Measurements from ENCODE around the gene SUN3.

DNA sequence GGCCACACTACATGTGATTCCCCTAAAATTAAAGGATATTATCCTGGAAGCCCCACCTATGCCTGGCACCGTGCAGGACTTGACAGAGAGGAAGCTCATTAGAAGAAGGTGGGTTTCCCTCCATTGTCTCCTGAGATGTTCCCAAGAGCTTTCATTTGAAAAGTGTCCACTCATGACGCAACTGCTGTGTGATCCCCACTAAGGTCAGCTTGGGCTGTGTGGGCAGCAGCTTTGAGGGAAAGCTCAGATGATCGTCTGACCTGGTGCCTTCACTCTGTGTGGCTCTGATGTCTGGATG, 53.5 kb downstream of the RAMP3 start:
- RRBS = no CpG with 5 or more reads among the region's 3 CpGs

DNA sequence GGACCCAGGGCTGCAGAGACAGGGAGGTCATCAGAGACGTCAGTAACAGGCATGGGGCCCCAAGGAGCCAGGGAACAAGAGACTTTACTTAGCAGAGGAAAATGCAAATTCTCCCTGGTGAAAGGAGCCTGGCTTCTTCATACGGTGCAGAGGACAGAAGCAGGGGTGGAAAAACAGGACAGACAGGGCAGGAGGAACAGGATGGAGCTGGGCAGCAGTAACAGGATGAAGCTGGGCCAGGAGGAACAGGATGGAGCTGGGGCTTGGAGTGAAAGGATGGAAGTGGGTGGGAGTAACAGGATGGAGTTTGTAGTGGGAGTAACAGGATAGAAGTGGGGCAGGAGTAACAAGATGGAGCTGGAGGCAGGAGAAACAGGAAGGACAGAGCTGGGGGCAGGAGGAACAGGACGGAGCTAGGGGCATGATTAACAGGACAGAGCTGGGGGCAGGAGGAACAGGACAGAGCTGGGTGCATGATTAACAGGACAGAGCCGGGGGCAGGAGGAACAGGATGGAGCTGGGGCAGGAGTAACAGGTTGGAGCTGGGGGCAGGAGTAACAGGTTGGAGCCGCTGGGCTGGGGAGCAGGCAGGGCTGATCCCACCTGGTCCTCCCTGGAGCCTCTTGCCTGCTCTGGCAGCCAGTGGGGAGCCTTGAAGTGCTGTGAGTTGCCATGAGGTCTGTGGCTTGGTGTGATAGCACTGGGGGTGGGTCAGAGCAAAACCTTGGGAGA, 111.1 kb downstream of the ADCY1 start:
- RRBS = no CpG with 5 or more reads among the region's 5 CpGs

DNA sequence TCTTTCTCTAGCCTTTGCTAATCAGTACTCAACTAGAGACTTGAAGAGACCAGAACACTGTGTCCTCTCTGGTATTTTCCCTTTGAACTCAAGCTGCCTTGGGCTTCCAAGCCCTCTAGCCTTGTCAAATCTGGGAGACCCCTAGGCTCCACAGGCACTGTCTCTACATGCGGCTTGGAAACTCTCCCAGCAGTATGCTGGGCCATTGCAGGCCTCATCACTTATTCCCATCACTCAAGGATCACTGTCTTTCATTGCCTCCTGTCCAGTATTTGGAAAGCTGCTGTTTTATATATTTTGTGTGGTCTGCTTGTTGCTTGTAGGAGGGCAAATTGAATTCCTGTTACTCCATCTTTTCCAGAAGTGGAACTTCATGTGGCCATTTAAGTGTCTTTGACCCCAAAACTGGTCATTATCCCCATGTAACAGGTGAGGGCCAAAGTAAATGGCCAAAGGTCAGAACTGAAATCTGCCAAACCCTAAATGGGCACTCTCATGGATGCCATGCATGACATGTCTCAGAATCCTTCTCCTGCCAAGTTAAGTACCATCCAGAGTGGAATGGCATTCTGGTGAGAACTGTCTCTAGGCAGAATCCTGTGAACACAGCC, 120.9 kb downstream of the ADCY1 start:
- RRBS = no CpG with 5 or more reads among the region's 1 CpG

GRCh38 chr7:45763775-45764307, 109.0 kb downstream of the CCDC201 start:
- RRBS = no CpG with 5 or more reads among the region's 4 CpGs

GRCh38 chr7:45889285-45890049, 1.2 kb downstream of the IGFBP1 start:
- RRBS = no CpG with 5 or more reads among the region's 11 CpGs

GRCh38 chr7:46154497-46154875, 233.4 kb upstream of the IGFBP3 start:
- RRBS = no CpG with 5 or more reads among the region's 3 CpGs

DNA sequence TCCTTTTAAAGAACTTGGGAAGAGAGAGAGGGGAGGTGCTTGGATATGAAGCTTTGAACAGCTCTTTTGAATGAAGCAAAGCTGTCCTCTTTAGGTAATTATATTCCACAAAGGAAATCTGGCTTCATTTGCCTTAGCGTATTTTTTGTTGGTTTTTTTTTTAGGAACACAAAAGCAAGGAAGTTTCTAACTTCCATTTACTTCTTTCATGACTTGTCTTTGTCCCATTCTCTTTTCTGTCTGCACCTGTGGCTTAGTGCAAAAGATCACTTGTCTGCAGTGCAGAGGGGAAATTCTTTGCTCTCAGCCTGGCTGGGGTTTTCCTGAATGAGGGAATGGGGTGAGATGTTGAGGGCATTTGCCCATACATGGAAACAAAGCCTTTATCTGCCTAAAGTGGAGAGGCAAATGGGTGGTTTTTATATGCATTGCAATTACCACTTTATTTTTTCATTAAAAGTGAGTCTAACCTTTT, 361.0 kb upstream of the IGFBP3 start:
- RRBS = no CpG with 5 or more reads among the region's 1 CpG

- RRBS = no CpG with 5 or more reads among the region's 6 CpGs
These were observed 612.4 kb downstream of the TNS3 start for GRCh38 chr7:46969570-46969932.

DNA sequence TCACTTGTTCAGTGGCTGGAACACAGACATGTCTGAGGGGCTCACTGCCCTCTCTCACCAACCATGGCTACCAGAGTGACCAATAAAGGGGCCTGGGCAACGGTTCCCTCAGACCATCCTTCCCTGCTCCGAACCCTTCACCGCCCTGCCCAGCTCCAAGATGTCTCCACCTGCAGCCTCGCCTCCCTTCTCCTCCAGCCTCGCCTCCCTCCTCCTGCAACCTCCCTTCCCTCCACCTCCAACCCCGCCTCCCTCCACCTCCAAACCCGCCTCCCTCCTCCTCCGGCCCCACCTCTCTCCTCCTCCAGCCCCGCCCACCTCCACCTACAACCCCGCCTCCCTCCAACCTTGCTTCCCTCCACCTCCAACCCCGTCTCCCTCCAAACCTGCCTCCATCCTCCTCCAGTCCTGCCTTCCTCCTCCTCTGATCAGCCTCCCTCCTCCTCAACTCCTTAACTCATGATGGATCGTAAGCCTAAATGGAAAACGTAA, 353.3 kb downstream of the TNS3 start:
- RRBS = no CpG with 5 or more reads among the region's 13 CpGs

DNA sequence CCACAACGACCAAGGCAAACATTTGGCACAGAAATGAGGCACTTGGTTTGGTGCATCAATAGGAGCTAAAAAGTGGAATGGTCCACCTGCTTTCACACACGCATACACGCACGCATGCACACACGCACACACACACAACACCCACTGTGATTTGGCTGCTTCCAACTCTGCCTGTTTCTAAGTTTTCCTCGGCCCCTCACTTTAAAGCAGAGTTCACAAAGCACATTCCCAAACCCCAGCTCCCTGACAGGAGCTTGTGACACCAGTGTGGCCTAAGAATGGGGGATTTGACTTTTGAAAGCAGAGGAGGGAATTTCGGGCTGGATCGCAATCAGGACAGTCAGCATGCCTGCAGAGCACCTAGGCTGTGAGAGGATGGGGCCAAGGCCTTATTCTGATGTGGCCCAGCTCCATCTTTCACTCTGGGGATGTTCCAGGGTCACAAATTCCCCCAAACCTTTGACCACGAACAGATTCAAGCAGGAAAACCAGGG, 305.7 kb downstream of the TNS3 start:
- RRBS = no CpG with 5 or more reads among the region's 9 CpGs

DNA sequence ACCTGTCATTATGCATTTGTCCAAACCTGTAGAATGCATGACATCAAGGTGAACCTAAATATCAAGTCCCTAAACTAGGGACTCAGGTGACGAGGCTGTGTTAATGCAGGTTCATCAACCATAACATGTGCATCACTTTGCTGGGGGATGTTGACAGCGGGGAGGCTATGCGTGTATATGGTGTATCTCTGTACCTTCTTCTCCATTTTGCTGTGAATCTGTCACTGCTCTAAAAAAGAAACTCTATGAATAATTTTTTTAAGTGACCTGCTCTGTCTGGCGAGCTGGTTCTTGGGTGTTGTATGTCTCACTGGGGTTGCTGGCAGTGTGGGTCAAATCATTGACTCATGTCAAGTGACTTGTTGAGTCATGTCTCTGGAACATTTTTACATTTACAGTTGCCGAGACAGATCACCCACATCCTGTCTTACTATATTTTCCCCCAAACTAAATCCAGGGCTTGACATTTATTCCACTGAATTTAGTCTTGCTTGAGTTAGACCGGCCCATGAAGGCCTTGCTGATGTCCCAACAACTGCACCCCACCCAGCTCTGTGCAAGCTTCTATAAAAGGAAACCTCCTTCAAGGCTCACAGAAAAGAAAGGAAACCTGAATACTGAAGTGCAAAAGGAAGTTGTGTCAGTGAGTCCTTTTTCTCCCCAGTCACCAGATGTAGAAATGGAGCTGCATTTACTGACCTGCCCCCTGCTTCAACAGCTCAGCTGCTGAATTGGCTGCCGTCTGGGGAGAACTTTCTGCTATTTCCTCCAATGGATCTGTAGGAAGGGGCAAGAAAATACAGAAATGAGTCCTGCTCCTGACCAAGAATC, 290.4 kb downstream of the TNS3 start:
- RRBS = no CpG with 5 or more reads among the region's 7 CpGs

- RRBS = no CpG with 5 or more reads among the region's 27 CpGs
These were observed 202.0 kb downstream of the TNS3 start for GRCh38 chr7:47379630-47380667.

- RRBS = no CpG with 5 or more reads among the region's 20 CpGs
These were observed 178.7 kb downstream of the TNS3 start for GRCh38 chr7:47402844-47403985.

GRCh38 chr7:47457439-47458057, 124.4 kb downstream of the TNS3 start:
- RRBS = no CpG with 5 or more reads among the region's 4 CpGs

- RRBS = no CpG with 5 or more reads among the region's 4 CpGs
These were observed 2.5 kb downstream of the TNS3 start for GRCh38 chr7:47579383-47579755.

GRCh38 chr7:47734088-47734688, 152.3 kb upstream of the TNS3 start:
- RRBS = 13% methylated on average over 3 of the region's 11 CpGs

- RRBS = no CpG with 5 or more reads among the region's 10 CpGs
These were observed at the start of gene SUN3 for GRCh38 chr7:48028856-48029387. Gene SUN3, minus strand, starts transcription at chr7:48029107.

DNA sequence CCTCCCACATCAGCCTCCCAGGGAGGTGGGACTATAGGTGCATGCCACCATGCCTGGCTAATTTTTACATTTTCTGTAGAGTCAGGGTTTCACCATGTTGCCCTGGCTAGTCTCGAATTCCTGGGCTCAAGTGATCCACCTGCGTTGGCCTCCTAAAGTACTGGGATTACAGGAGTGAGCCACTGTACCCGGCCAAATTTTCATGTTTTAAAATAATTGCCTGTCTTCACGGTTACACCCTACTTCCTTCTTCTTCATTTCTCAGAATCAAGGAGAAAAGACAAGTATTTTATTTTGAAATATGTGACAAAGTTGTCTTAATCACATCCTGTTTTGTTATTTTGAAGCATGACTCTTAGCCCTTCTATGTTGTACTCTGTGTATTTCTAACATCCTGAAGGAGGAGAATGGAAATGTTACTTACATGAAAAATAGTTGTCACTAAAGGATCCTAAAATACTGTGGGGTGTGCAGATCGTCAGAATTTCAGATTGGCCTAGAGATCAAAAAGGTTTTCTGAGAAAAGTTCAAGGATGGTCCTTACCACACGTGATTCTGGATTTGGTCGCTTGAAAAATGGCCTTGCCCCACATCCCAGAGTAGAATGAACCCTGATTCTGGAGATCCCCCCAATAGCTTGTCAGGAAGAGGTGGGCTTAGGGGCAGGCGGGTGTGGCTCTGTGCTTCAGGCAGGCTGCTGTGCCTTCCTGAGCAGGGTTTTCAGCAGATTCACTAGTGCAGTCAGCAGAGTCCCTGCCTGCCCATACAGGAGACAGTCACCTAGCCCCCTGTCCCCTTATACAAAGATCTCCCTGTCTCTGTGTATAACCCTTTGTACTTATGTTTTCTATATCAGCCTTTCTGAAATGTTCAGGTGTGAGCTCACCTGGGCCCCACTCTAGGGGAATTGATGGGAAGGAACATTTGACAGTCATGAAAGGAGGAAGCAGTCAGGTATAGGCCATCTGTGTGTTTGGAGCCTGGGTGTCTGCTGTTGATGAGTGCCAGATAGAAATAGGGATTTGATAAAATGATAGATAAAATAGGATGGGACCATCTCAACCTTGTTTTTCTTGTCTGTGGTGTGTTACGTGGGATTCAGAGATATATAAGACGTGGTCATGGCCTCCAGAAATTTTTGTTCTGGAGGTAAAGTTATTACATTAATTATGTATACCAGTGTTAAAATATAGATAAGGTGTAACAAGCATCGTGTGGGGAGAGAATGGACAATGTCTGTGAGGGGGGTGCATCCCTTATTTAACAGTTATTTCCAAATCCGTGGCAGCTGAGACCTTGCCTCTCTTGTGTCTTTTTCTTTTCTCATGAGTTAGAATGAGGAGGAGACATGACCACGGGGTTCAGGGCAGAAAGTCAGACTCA, 8.8 kb downstream of the UPP1 start:
- RRBS = no CpG with 5 or more reads among the region's 13 CpGs

GRCh38 chr7:48104899-48106004, 16.2 kb downstream of the UPP1 start:
- RRBS = no CpG with 5 or more reads among the region's 11 CpGs